Occipital lobe (tissue), 2 donors: Measurements from ENCODE around the gene PSAT1.

DNA sequence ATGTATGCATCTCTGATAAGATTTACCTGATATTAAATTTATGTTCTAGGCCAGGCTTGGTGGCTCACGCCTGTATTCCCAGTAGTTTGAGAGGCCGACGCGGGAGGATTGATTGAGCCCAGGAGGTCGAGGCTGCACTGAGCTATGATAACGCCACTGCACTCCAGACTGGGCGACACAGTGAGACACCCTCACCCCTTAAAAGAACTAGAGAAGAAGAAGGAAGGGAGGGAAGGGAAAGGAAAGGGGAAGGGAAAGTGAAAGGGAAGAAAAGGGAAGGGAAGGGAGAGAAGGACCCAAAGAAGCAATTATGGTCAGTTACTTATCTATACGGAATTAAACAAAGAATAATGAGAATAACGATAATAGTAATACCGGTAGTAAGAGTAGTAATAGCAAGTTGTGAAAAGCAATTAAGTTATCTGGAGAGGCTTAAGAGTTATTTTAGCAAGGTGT is 1.2 kb upstream of the RFK start:
- RAMPAGE, long total RNA: no peak

DNA sequence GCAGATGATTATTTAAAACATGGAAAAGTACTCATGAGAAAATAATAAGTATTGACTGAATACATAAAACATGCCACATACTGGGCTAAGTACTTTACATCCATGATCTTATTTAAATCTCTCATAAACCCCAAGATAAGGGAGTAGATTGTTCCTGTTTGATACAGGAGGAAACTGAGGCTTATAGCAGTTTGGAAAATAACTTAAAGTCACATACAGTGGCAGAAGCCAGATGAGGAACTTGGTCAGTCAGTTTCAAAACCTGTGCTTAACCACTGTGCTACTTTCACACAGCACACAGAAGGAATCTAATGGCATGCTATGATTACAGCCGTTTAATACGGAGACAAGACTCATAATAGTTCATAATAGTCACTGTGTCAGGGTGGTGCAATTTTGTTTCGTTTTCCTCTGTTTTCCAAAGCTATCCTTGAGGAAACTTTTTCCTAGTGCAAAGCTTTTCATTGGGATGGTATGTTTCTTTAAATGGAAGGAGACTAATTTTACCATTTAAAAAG is 112.2 kb downstream of the GCNT1 start:
- RAMPAGE, long total RNA: no peak

- RAMPAGE, long total RNA: no peak
Observed at GRCh38 chr9:76576331-76576802, 117.4 kb downstream of the GCNT1 start.

DNA sequence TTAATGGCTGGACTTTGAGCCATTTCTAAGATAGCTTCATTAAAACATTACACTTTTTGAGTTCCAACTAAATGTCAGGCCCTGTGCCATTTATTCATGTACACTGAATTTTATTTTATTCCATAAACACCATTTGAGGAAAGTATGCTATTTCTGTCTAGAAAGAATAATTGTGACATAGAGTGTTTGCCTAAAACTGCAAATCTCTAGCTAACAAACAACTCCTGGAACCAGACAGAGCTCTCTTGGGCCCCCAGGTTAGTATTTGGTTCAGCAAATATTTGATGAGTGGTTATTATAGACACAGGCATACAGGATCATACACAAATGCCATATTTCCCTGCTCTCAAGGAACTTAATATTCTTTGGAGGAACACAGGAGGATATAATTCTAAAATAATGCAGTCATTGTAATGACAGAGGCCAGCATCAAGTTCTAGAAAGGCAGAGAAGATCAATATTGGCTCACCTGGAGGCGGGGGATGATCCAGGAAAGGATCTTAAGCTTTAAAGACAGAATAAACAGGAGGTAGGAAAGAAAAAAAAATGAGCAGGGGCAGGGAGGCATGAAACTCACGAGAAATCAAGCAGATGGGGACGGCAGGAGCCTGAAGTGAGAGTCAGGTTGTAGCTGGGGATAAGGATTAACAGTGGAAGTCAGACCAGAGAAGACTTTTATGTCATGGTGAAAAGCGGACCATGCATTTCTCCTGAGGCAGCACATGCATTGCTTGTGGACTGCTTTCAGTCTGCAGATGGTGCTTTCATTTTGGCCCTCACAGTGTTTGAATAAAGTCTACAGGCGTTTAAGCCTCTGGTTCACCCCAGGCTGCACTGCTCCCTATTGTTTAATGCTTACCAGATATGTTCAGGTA is 127.7 kb downstream of the GCNT1 start:
- RAMPAGE, long total RNA: no peak

GRCh38 chr9:77018254-77019405 is 825 bp upstream of the FOXB2 start:
- RAMPAGE, long total RNA: no peak

DNA sequence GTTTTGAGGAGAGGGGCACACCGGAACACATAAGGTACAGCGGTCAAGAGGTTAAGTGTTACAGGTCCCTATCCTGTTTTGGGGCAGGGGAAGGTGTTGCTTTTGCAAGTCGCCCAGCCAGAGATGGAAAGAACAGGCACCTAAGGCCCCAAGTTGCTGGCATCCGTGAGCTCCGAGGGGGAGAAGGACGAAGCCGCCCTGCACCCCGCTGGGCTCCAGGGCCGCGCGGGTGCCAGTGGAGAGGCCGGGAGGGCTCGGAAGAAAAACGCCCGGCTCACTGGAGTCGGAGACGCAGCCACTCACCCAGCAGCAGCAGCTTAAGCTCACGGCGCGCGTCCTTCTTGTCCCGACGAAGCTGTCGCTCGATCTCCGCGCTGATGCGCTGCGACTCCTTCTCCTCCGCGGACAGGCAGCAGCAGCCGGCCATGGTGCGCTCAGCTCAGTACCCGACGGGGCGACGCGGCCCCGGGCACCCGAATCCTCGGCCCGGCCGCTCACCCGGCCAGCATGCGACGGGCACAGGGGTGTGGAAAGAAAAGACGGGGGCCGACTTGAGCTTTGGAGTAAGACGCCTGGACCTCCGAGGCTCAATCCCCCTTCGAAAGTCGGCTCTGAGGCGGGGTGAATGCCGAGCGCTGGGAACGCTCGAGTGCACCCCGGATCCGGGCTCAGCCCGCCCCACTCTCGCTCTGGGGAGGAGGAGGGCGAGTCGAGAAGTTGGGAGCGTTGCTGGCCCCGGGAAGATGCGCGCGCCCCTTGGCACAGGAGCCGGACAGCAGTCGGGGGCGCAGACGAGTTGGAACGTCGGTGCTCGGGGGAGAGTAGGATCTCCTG is 538 bp downstream of the GNA14 start:
- RAMPAGE, long total RNA: no peak

DNA sequence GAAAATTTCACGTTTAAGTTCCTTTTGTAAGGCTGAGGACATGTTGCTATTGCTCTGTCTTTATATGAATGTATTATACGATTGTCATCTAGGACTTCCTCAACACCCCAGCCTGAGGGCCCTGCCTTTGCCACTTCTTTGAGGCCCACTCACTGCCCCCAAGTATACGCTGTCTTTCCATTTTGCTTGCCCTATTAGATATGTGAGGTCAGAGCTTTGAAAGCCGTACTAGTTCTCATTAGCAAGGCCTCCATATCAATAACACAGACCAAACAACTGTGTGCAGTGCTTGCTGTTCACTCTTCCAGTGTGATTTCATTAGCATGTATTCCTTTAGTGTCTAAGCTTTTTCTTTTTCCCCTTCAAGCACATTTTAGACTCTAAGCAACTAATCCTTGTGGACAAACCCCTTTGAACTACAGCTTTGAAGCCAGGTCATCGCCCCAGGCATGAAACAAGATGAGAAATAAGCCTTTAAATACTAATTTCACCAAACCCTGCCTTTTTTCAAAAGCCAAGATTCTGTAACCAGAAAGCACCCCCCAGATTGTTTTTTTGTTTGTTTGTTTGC is 140.0 kb downstream of the GNAQ start:
- RAMPAGE, long total RNA: no peak

DNA sequence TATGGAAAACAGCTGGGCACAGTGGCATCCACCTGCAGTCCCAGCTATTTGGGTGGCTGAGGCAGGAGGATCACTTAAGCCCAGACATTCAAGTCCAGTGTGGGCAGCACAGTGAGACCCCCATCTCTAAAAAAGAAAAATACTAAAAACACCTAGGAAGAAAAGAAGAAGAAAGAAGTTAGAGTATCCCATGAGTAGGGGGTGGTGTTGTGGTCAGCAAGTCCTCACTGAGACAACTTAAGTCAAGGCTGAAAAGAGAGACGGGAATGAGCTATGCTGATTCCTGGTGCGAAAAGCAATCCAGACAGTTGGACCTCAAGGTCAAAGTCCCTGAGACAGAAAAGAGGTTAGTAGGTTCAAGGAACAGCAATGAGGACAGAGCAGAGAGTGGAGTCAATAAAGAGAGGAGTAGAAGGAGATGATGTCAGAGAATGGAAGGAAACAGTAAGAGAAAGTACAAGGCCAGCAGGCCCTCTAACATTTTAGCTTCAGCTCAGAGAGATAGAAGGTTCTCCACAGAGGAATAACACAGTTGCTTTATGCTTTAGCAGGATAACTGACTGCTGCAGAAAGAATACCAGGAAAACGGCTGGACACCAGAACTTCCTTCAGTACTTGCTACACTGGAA is 43.8 kb downstream of the GNAQ start:
- RAMPAGE, long total RNA: no peak

- RAMPAGE, long total RNA: no peak
Observed at GRCh38 chr9:77996959-77998459, 34.1 kb downstream of the GNAQ start.

DNA sequence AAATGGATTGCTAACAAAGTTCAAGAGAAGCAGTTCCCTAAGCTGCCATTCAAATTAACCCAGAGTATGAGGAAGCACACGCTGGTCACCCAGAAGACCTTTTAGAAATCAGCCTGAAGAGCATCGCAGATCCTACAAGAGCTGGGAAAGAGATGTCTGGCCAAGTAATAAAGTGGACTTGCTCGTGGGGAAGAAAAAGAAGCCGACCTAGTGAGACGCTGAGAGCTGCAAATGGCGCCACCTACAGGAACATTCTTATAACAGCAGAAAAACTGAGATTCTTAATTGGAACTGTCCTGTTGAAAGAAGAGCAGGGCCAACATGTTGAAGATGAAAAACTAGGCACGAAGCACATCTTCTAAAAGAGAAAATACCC is 3.7 kb upstream of the GNAQ start:
- RAMPAGE, long total RNA: no peak

DNA sequence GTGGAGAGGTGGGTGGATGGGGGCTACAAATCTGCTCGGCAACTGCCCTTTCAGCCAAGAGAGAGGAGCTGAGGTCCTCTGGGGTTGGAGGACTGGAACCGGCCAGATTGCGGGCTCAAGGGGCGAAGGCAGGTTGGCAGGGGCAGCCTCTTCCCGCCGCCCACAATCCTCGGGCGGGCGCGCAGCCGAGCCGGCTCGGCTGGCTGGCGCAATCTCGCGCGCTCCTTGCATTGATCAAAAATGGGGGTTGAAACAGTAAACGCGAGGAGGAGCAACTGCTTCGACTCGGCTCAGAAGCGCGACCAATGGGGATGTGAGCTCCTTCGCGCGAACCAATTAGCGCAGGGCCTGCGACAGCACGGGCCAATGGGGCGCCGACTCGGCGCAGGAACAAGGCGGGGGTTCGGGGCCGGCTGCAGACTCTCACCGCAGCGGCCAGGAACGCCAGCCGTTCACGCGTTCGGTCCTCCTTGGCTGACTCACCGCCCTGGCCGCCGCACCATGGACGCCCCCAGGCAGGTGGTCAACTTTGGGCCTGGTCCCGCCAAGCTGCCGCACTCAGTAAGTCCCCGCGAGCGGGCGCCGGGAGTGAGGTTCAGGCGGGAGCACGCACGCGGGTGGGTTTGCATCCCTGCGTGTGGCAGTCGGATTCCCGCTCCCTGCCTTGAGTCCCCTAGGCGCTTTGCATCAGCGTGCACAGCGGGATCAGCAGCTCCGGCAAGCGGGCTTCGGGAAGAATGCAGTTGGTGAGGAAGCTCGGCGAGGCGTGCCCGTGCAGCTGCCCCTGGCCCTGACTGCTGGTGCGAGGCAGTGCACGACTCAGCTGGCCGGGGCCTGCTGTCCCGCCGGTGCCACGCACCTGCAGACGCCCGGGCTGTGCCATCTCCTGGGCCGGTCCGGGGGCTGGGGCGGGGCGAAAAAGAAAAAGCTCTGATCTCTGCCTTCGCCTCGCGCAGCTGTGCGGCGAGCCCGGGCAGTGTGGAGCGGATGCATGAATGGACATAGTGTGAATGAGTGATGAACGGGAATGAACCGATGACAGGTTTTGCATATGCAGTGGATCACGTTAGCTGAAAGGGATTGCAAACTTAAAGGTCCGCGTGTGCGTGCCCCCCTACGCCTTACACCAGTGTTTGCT is at the start of gene PSAT1:
Gene PSAT1 (plus strand): TSS at position 416 of the 1,138 bp plus-strand sequence.
- RAMPAGE, long total RNA: start-site peak on the plus strand centred at position 454 of the sequence, 73 bp wide, 55 and 90 reads in 2 replicates

- RAMPAGE, long total RNA: no peak
Observed at GRCh38 chr9:78325195-78325631, 28.3 kb downstream of the PSAT1 start.

DNA sequence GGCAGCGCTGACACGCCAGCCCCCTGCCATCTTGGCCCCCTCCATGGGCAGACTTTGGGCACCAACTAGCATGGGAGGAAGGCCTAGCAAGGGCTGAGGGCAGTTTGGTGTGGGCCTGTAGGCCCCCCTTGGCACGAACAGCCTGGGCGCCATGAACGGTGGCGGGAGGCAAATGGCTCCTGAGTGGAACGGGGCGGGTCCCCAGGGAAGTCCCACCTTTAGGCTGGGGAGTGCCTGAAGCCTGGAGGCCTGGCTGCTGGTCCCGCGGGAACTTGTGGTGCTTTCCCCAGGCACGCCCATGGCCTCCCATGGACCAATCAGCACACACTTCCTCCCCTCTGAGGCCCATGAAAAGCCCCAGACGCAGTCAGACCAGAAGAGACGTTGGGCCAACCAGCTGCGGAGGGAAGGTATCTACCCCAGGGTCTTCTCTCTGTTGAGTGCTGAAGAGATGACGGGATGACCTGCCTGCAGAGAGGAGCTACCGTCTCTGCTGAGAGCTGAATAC is 60.6 kb downstream of the PSAT1 start:
- RAMPAGE, long total RNA: no peak

DNA sequence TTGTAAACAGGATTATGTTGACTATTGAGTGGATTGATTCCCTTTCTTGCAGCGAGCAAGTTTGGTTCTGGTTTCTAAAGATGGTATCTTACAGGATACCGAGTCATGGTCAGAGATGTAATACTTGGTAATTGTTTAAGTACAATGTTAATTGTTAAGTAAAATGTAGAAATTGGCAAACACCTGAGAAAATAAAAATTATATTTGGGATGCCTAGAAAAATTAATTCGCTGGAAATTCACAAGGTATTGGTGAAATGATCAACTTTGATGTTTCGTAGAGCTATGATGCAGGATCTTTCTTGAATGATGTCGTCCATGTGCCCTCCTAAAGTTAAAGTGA is 372.4 kb downstream of the PSAT1 start:
- RAMPAGE, long total RNA: no peak

- RAMPAGE, long total RNA: no peak
Observed at GRCh38 chr9:79572348-79572950, 684 bp downstream of the TLE4 start.

DNA sequence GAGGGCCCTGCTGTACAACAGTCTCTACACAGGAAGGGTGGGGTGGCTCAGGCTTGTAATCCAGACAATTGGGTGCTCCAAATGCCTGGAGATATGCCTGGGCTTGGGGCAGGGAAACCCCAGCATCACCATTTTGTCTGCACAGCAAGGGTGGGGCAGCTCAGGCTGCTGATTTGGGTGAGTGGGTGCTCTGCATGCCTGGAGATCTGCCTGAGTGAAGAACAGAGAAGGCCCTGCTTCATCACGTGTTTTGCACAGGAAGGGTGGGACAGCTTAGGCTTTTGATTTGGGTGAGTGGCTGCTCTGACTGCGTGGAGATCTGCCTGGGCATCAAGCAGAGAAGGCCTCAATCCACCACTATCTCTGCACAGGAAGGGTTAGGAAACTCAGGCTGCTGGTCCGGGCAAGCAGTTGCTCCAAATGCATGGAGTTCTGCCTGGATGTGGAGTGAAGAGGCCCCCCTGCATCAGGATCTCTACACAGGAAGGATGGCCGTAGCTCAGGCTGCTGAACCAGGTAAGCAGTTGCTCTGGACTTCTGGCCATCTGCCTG is 660.1 kb downstream of the TLE4 start:
- RAMPAGE, long total RNA: no peak

GRCh38 chr9:81306149-81306405 is 383.3 kb downstream of the TLE1 start:
- RAMPAGE, long total RNA: no peak

DNA sequence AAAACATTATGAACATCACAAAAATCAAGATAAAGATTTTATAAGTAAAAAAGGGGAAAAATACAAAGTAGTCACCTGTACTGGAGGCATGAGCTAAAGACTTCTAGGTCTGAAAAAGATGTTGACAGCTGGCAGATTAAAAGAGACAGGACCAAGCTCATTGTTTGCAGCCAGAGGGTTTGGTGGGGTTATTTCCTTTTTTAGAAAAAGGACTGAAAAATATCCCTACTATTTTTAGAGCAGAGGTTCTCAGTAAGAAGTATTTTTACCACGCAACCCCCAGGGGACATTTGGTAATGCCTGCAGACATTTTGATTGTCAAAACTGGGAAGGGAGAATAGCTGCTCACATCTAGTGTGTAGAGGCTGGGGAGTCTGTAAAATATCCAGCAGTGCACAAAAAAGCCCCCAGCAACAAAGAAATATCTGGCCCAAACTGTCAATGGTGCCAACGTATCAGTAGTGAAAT is 353.4 kb downstream of the TLE1 start:
- RAMPAGE, long total RNA: no peak

- RAMPAGE, long total RNA: no peak
Observed at GRCh38 chr9:81562802-81563183, 126.6 kb downstream of the TLE1 start.

DNA sequence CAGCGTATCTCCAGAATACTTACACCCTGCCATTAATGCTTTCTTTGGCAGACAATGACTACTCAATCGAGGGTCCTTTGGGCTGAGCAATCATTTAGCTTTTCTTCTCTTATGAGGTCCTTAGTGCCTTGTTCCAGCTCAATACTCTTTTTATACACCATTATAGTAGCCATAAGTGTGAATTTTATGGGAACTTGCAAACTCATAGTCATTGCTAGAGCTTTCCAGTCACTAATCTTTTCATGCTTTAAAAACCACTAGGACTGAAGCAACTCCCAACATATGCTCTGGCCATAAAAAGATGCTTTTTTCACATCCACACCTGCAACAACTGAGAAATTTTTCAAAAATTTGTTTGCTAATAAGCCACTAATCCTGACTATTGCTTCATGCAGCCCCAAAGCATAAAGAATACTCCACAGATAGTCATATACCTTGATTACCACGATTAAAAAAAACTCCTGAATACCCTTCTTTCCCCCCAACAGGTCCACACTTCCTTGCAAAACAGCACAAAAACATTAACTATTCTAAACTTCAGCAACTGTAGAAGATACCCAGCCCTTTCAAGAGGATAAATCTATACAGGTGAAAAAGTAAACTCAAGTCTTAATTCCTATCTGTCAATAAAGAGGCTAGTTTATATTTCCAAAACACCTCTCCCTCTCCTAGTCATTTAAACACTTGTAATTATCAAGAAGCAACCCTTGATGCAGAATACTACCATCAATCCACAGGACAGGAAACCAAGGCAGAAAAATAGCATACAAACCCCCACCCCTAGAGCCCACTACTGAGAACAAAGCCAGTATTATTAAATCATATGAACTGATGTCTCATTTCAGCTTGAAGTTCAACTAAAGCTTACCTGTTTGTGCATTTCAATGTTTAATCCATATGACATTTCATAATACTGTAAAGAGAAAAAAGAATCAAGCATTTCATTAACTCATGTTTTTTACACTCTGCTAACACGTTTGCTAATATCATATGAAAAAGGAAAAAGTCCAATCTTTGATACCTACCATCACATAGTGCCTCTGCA is 4.2 kb downstream of the TLE1 start:
- RAMPAGE, long total RNA: no peak